LNCaP clone FGC (cell line): ENCODE measurements around the genes DCT, DNAJC3 and MBNL2.

- RRBS, 2 experiments, result no CpG with 5 or more reads among the region's 1 CpG
Observed at GRCh38 chr13:91353517-91354085, 44.8 kb upstream of the GPC5 start.

DNA sequence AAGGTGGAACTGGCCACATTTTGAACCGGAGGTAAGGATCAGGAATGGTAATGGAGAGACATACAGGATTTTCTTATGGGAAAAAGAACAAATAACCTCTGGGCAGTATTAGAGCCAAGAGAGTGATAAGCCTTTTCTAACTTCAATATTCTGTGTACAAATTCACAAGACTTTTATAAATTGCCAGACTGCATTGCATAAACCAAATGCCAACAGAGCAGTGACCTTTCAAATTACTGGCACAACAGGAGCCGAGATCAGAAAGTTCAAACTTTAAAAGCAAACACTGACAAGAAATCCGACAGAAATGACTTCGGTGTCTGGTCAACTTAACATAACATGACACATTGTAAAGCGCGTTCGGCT lies 737.1 kb downstream of the GPC5 start:
- RRBS, 2 experiments, result no CpG with 5 or more reads among the region's 7 CpGs

DNA sequence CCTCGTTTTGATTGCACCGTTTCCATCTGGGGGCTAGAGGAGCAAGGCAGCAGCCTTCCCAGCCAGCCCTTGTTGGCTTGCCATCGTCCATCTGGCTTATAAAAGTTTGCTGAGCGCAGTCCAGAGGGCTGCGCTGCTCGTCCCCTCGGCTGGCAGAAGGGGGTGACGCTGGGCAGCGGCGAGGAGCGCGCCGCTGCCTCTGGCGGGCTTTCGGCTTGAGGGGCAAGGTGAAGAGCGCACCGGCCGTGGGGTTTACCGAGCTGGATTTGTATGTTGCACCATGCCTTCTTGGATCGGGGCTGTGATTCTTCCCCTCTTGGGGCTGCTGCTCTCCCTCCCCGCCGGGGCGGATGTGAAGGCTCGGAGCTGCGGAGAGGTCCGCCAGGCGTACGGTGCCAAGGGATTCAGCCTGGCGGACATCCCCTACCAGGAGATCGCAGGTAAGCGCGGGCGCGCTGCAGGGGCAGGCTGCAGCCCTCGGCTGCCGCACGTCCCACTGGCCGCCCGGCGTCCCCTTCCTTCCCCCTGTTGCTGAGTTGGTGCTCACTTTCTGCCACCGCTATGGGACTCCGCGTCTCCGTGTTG lies 662 bp downstream of the GPC6 start:
- RRBS, 2 experiments, result 0% methylated on average over 5 of the region's 44 CpGs; no CpG with 5 or more reads in 1 of the 2 experiments

GRCh38 chr13:94119355-94119948 lies 360.0 kb downstream of the DCT start:
- RRBS, 2 experiments, result no CpG with 5 or more reads among the region's 7 CpGs

GRCh38 chr13:94291811-94292535 lies 187.5 kb downstream of the DCT start:
- RRBS, 2 experiments, result no CpG with 5 or more reads among the region's 6 CpGs

- RRBS, 2 experiments, result no CpG with 5 or more reads among the region's 6 CpGs
Observed at GRCh38 chr13:94479345-94479904, at the start of gene DCT. Gene DCT (minus strand): TSS chr13:94479682.

DNA sequence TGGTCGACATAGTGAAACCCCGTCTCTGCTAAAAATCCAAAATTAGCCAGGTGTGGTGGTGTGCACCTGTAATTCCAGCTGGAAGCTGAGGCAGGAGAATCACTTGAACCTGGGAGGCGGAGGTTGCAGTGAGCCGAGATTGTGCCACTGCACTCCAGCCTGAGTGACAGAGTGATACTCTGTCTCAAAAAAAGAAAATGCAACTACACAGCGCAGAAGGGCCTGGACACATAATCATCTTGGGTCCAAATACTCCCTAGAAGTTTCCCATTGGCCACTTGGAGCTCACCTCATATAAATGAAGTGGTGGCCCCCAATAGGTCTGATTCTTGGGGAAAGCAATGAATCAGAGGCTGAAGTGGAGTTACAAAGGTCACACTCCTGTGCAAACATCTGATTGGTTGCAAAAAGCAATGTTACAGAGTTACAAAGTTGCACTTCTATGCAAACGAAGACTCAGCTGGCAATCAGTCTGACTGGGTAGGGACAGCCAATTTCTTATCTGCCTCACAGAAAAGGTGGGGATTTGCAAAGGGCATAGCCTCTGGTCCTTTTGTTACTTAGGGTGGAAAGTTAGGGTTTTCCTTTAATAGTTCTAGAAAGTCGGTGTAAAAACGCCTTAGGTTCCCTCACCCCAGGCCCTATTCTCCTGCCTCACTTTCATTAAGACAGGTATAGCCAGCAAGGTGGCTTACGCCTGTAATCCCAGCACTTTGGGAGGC lies 1.8 kb upstream of the GPR180 start:
- RRBS, 2 experiments, result no CpG with 5 or more reads among the region's 9 CpGs

DNA sequence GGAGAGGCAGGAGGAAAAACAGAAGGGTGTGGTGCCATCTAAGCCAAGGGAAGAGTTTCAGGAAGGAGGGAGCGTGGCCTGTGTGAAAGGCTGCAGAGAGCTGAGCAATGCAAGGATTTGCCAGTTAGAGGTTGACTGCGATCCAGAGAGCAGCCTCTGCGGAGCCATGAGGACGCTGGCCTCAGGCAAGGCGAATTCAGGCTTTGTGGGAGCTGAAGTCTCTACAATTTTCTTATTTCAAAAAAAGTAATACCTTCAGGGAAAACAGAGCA lies 28.9 kb downstream of the SOX21 start:
- RRBS, 2 experiments, result no CpG with 5 or more reads among the region's 5 CpGs

DNA sequence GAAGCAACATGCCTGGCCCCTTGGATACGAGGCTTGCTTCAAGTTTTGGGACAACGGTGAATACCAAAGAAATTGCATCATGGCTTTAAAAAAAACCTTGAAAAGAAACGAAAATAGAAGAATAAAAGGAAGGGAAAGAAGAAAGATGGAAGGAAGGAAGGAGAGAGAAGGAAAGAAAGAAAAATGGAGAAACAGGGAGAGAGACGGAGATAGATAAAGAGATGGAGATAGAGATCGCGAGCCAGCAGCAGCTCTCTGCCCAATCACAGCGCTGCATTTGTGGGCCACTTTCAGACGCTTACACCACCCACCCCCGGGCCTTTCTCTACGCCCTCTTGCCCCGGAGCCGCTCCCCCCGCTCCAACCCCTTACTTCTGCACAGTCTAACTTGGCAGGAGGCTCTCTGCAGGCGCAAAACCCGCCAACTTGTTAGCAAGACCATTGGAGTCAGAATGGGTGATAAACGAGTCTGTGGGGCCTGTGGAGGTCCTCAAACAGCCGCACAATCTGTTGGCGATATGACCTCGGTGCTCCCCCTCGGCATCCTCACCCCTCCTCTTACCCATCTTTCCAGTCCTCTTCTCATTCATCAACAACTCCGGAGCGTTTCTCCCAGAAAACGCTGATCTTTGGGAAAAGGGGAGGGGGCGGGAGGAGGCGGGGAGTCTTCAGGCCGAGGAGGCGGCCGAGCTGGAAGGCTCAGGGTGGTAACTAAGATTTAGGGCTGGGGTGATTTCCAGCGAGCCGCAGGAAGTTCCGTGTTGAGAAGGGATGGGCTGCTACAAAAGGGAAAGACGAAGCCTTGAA lies 4.4 kb downstream of the SOX21 start:
- RRBS, 2 experiments, result no CpG with 5 or more reads among the region's 32 CpGs

DNA sequence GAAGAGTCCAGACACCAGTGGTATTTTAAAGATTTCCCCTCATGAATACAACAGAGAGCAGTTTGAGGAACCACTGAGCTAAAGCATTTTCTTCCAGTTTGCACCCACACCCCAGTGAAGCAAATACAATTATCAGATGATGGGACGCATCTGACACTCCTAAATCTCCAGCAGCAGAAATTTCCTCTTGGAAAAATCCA lies 74.3 kb downstream of the ABCC4 start:
- RRBS, 2 experiments, result no CpG with 5 or more reads among the region's 1 CpG

DNA sequence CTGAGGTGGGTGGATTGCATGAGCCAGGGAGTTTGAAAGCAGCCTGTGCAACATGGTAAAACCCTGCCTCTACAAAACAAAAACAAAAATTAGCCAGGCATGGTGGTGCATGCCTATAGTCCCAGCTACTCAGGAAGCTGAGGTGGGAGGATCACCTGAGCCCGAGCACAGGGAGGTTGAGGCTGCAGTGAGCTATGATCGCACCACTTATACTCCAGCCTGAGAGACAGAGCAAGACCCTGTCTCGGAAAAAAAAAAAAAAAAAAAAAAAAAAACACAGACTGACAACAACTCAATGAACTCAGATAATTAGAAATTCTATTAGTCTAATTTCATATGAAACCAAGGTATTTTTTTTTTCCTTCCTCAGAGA lies 22.7 kb downstream of the ABCC4 start:
- RRBS, 2 experiments, result no CpG with 5 or more reads among the region's 3 CpGs

GRCh38 chr13:95533588-95534300 lies 18.8 kb upstream of the CLDN10 start:
- RRBS, 2 experiments, result no CpG with 5 or more reads among the region's 7 CpGs

DNA sequence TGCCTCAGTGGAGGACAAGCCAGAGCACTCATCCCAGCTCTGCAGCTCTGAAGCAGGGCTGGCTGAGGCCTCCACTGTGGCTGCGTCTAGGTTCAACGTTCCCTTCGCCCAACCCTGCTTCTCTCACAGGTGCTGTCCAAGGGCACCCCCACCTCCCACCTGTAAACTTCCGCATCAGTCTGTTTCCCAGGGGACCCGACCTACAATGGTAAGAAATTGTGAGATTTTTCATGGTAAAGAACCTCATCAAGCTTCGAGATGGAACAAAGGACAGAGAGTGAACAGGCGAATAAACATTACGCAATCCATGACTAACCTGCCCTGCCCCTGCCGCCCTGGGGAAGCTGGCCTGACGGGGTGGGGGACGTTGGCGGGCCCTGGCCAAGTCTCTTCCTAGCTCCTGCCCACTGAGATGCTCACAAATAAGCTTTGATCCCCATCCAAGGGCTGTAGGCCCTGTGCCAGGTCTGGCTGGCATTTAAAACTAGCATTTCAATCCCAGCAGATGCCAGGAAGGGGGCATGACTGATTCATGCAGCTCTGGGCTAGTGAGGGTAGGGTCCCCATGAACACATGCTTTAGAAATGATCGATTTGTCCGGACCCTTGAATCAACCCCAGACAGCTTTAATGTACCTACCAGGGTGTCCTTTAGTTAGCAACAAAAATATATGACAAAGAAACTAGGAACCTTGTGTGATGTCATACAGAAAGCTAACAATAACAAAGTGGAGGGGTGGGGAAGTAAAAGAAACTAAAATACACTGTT lies 40.3 kb downstream of the DZIP1 start:
- RRBS, 2 experiments, result no CpG with 5 or more reads among the region's 14 CpGs

DNA sequence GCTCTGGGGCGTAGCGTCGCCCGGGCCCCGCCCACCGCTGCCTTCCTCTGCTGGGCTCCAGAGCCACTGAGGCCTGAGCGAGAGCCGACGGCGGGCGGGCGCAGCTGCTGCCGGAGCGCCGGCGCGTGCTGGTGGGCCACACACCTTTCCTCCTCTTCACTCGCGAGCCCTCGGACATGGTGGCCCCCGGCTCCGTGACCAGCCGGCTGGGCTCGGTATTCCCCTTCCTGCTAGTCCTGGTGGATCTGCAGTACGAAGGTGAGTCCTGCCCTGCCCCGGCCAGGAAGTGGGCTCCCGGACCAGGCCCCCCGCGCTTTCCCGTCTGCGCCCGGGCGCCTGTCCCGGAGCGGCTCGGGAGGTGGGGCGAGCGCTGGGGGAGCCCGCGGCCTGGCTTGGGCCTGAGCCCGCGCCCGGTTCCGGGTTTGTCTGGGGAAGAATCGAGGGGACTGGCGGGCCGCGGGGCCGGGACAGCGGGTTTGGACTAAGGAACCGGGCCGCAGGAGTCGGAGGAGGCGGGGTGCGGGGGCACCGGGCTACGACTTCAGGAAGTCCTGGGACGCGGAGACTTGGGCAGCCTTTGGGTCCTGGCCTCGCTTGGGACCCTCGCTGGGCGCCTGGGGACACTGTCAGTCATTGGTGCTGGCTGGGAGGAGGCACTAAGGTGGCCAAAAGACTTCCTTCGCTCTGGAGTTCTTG lies at the start of gene DNAJC3:
TSS of gene DNAJC3 (plus strand) at position 60 of the 696 bp plus-strand sequence.
- RRBS, 2 experiments, result under 1 to 2% methylated on average over 43 of the region's 63 CpGs

GRCh38 chr13:95897890-95898602 lies 155.2 kb downstream of the UGGT2 start:
- RRBS, 2 experiments, result no CpG with 5 or more reads among the region's 1 CpG

- RRBS, 2 experiments, result no CpG with 5 or more reads among the region's 3 CpGs
Observed at GRCh38 chr13:96636411-96636898, 357.8 kb downstream of the OXGR1 start.

GRCh38 chr13:96983922-96984297 lies 10.4 kb downstream of the OXGR1 start:
- RRBS, 2 experiments, result no CpG with 5 or more reads among the region's 5 CpGs

DNA sequence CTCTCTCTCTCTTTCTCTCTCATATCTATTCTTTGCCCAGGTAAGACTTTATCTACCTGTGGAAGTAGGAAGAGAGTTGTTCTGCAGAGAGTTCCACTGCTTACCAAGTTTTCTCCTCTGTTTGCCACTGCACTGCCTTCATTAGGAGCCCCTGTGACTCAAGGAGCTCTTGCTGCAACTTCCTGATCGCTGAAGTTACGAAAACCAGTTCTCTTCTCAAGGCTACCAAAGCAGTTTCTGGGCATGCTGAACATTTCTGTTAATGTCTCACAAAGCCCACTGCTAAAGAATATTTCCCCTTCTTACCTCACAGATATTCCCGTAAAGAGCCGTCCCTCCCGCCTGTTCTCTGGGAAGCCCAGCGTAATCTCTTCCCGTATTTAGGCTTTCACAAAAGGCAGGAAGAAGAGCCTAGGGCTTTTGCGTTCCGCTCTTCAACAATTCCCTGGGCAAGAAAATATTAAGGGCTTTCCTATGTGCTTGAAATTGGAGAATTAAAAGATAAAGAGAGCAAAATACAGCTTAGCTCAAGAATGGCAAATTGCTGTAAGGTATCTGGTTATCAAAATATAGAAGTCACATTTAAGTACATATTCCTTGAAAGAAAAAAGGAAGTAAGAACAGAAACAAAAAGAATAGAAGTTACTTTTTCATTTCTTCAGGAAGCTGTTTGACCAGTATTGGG lies 82.7 kb upstream of the OXGR1 start:
- RRBS, 2 experiments, result no CpG with 5 or more reads among the region's 9 CpGs

GRCh38 chr13:97190944-97191471 lies 31.1 kb upstream of the MBNL2 start:
- RRBS, 2 experiments, result no CpG with 5 or more reads among the region's 4 CpGs

- RRBS, 2 experiments, result no CpG with 5 or more reads among the region's 23 CpGs
Observed at GRCh38 chr13:97221812-97223103, at the start of gene MBNL2. Gene MBNL2 (plus strand): TSS chr13:97222333.